Psoas muscle (tissue), 2 donors: Measurements from ENCODE around the gene SPATA31D4.

DNA sequence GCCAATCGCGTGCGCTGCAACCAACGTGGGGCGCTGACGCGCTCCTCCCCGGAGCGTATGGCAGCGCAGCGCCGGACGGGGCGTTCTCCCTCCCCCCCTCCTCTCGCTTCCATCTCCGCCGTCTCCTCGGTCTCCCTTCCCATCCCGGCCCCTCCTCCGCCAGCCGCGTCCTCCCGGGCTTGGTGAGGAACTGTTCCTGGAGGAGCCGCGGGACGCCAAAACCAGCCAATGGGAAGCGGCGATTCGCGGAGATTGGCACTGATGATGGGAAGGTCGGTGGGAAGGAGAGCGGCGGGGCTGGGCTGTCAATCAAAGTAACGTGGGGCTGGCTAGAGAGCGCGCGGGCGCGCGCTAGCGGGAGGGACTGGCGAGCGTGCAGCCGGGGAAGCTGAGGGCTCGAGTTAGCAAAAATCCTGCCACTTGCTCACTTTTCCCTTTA lies 360 bp upstream of the TLE1 start:
- PRO-cap, 2 experiments: peak in 2 of 2 experiments; most common plus-strand start position 332 of the sequence (in 2)

- PRO-cap, 2 experiments: no peak in any of the 2 experiments
Measured at GRCh38 chr9:81928179-81928657, at the start of gene SPATA31D4. Gene SPATA31D4 (plus strand): TSS chr9:81928428.

GRCh38 chr9:82091627-82092035 lies 103.1 kb downstream of the SPATA31D1 start:
- PRO-cap, 2 experiments: no peak in any of the 2 experiments

- PRO-cap, 2 experiments: no peak in any of the 2 experiments
Measured at GRCh38 chr9:83061936-83062751, 798 bp downstream of the RASEF start.

GRCh38 chr9:83266446-83267656 lies 203.9 kb upstream of the RASEF start:
- PRO-cap, 2 experiments: peak in 2 of 2 experiments; most common minus-strand start chr9:83266752 (in 1)

DNA sequence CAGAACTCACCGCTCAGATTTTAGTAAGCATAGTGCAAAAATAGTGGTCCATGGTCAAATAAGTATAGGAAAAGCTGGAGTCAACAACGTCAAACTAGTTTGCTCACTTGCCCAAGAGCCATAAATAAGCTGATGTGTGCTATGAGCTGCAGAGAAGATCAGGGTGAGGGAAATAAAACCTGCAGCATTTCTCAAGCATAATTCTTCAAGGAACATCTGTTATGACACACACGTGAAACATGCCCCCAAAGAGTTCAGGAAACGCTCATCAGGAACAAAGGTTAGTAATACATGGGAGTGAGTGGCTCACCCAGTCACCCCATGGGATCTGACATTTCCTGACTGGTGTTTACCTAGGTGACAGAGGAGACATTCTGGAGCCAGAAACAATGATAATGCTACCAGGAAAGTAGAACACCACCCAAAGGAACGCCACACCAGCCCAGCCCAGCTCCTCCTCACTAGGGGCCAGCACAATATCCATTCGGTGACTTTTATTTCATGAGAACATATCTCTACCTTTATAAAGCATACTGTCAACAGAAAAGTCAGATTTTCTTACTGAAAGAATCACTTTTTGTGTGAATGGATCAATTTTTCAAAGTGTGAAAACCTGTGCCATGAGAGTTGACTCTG lies 66.0 kb downstream of the FRMD3 start:
- PRO-cap, 2 experiments: no peak in any of the 2 experiments

- PRO-cap, 2 experiments: no peak in any of the 2 experiments
Measured at GRCh38 chr9:83472763-83473109, 65.5 kb downstream of the FRMD3 start.

DNA sequence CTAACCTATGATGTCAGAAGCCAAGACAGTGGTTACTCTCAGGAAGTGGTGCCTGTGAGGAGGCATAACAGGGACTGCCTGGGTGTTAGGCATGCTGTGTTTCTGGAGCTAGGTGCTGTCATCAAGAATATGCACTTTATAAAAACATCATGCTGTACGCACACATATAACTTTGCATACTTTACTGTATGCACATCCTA lies 30.1 kb downstream of the FRMD3 start:
- PRO-cap, 2 experiments: no peak in any of the 2 experiments

- PRO-cap, 2 experiments: no peak in any of the 2 experiments
Measured at GRCh38 chr9:83554220-83554782, 16.1 kb upstream of the FRMD3 start.

- PRO-cap, 2 experiments: no peak in any of the 2 experiments
Measured at GRCh38 chr9:83629598-83630277, 6.8 kb downstream of the IDNK start.

- PRO-cap, 2 experiments: no peak in any of the 2 experiments
Measured at GRCh38 chr9:83656823-83657189, 33.9 kb downstream of the IDNK start.

GRCh38 chr9:84207312-84207893 lies 133.2 kb downstream of the SLC28A3 start:
- PRO-cap, 2 experiments: no peak in any of the 2 experiments

DNA sequence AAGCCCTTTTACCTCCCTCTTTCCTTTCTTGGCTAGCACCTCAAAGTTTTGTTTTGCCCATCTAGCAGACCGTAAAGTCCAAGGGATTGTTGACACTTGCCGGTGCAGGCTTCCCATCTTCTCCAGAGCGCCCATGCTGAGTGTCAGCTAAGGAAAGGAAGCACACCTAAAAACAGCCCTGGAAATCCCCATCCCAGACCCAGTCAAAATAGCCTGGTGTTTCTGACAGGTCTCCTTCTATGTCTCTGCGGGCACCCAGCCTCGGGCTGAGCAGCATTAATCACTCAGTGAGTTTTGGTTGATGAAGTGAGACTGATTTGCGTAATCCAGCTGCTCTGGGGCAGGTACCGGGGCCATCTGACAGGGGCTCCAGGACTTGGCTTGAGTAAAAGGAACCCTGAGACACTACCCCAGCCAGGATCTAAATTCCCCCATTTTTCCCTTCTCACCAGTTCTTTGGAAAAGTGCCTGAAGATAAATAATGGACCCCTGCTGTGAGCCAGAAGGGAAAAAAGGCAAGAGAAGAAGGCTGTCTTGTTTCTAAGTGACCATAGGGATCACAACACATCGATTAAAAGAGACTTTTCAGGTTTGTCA lies 647 bp downstream of the SLC28A3 start:
- PRO-cap, 2 experiments: no peak in any of the 2 experiments

DNA sequence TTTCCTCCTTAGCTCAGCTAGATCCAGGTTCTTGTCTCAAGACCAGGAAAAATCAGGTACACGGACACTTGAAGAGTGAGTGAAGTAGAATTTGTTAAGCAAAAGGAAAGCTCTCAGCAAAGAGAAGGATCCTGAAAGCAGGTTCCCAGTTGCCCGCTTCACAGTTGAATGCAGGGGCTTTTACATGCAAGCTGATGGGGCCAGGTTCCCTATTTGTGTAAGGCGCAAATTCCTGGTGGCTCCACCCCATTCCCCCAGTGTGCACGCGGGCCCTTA lies 2.6 kb upstream of the AGTPBP1 start:
- PRO-cap, 2 experiments: no peak in any of the 2 experiments

GRCh38 chr9:85805453-85806151 lies 63.8 kb upstream of the AGTPBP1 start:
- PRO-cap, 2 experiments: peak in 1 of 2 experiments; most common plus-strand start chr9:85805576 (in 1); most common minus-strand start chr9:85805614 (in 1)

- PRO-cap, 2 experiments: no peak in any of the 2 experiments
Measured at GRCh38 chr9:85845750-85846269, 95.1 kb upstream of the NAA35 start.

DNA sequence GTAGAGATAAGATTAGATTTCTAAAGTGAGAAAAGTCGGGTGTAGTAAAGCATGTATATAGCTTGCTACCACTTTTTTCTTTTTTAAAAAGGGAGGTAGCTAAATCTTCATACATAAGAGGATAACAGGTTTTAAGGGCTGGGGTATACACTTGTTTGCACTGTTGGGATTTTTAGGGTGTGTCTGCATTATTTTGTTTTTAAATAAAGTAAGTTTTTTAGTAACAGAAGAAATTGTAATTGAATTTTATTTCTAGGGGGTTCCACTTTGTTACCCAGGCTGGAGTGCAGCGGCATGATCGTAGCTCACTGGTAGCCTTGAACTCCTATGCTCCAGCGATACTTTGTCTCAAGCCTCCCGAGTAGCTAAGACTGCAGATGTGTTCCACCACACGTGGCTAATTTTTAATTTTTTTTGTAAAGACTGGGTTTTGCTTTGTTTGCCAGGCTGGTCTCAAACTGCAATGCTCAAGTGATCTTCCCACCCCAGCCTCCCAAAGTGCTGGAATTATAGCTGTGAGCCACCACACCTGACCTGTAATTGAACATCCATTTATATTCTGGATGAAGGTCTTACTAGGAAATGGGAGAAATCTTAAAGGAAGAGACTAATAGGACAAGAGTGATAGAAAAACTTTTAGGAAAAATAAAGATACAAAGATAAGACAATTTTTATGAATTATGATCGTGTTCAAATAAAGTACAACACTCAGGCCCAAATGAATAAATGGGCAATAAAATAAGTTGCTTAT lies 24.9 kb downstream of the NAA35 start:
- PRO-cap, 2 experiments: no peak in any of the 2 experiments

- PRO-cap, 2 experiments: no peak in any of the 2 experiments
Measured at GRCh38 chr9:86021979-86022501, 77.3 kb downstream of the GOLM1 start.

DNA sequence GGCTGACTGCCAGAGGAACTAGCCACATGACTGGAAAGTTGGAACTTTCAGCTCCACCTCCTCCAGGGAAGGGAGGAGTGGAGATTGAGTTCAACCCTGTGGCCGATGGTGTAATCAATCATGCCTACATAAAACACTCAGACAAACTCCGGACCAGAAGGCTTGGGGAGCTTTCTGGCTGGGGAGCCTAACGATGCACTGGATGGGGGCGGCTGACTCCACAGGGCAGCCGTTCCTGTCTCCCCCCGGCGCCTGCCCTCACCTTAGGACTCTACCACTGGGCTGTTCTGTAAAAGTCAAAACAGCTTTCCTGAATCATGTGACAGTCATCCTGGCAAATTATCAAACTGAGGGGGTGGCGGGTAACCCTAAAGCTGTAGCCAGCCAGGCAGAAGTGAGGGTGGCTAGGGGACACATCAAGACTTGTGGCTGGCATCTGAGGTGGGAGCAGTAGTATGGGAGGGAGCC lies 58.0 kb downstream of the GOLM1 start:
- PRO-cap, 2 experiments: no peak in any of the 2 experiments

DNA sequence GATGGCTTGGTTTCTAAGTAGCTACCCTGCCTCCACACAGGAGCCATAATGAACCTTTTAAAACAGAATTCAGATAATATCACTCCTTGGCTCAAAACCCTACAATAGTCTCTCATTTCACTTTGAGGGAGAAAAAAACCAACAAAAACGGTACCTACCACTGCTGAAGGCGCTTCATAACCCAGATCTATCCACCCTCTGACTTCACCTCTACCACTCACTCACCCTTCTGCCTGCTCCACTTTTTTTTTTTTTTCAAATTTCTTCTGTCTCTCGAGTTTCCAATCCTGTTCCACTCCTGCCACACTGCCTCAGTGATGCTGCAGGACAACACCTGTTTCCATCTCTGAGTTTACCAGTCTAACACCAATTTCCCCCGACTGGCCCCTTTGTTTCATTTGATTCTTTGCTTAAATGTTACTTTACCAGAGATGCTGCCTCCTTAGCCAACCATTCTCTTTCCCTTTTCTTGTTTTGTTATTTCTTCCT lies 15.4 kb upstream of the ISCA1 start:
- PRO-cap, 2 experiments: no peak in any of the 2 experiments